Trachea (tissue), 1 donor: ENCODE measurements around a stretch of chr16.

DNA sequence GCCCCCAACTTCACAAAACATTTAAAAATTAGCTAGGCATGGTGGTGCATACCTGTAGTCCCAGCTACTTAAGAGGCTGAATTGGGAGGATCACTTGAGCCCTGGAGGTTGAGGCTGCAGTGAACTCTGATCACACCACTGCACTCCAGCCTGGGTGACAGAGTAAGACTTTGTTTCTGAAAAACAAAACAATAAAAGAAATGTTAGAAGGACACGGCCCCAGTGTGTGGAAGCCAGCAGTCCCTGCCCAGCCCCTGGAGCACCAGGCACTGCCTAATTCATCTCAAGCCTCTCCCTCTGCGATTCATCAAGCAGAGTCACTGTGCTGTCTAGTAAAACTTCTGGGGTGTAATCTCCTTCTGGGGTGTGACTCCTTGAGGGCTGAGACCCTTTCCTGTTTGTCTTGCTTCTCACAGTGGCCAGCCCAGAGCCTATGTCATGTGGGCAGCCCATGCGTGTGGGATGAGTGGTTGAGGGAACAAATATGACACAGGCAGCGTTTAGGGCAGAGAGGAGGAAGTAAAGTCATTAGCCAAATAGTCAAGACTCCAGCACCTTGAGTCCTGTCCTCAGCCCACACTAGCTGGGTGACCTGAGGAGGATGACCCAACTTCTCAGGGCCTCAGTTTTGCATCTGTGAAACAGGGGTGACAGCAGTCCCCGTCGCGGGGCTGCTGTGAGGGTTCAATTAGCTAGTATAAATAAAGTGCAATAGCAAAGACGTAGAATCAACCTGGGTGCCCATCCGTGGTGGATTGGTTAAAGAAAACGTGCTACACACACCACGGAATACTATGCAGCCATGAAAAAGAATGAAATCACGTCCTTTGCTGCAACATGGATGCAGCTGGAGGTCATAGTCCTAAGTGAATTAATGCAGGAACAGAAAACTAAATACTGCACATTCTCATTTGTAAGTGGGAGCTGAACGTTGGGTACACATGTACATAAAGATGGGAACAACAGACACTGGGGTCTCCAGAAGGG is 4.7 kb upstream of the ITGAX start:
- PRO-cap: no peak

GRCh38 chr16:31373163-31373676 is 18.2 kb downstream of the ITGAX start:
- PRO-cap: no peak

DNA sequence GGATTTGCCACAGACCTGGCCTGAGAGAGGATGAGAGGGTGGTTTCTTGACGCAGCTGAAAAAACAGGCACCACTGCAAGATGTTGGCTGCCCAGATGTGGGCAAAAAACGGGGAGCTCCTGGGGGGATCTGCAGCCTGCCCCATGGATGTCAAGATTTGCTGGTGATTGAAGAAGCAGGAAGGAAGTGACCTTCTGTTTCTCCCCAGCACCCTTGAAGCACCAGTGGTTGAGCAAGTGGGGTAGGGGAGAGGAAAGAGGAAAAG is 6.9 kb downstream of the ITGAD start:
- PRO-cap: no peak

GRCh38 chr16:31478984-31479406 is 3.9 kb upstream of the SLC5A2 start:
- PRO-cap: no peak

DNA sequence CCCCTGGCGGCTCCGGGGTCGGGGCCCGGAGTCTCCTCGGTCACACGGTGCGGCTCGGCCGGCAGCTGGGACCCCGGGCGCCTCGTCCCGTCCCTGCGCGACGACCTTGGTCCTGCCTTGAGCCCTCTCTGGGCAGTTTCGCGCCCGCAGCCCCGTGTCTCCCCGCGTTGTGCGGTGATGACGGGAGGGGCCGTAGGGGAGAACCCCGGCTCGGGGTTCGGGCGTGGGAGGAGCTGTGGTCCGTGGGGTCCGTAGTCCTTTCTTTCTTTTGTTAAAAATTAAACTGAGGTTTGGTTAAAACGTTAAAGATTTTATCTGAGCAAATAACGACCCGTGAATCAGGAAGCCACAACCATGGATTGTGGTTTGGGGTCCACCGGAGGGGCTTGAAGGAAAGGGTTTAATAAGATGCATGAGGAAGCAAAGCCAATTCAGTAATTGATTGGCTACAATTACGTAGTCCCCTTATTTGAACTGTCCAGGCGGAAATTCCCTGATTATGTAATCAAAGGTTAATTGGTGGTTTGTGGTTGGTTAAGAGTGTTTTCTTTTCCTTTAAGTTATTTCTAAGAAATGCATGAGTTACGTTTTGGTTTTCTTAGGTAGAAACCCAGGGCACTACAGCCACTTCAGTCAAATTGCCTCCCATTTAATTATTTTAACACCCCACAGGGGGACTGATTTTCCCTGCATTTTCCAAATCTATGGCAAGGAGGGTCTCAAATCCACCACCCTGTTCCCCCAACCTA is 12.1 kb upstream of the KRBOX5 start:
- PRO-cap: unidirectional peak, minus-strand start at position 130 of the sequence

DNA sequence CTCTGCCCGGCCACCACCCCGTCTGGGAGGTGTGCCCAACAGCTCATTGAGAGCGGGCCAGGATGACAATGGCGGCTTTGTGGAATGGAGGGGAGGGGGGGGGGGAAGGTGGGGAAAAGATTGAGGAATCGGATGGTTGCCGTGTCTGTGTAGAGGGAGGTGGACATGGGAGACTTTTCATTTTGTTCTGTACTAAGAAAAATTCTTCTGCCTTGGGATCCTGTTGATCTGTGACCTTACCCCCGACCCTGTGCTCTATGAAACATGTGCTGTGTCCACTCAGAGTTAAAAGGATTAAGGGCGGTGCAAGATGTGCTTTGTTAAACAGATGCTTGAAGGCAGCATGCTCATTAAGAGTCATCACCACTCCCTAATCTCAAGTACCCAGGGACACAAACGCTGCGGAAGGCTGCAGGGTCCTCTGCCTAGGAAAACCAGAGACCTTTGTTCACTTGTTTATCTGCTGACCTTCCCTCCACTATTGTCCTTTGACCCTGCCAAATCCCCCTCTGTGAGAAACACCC is 36.7 kb upstream of the ZNF267 start:
- PRO-cap: no peak

DNA sequence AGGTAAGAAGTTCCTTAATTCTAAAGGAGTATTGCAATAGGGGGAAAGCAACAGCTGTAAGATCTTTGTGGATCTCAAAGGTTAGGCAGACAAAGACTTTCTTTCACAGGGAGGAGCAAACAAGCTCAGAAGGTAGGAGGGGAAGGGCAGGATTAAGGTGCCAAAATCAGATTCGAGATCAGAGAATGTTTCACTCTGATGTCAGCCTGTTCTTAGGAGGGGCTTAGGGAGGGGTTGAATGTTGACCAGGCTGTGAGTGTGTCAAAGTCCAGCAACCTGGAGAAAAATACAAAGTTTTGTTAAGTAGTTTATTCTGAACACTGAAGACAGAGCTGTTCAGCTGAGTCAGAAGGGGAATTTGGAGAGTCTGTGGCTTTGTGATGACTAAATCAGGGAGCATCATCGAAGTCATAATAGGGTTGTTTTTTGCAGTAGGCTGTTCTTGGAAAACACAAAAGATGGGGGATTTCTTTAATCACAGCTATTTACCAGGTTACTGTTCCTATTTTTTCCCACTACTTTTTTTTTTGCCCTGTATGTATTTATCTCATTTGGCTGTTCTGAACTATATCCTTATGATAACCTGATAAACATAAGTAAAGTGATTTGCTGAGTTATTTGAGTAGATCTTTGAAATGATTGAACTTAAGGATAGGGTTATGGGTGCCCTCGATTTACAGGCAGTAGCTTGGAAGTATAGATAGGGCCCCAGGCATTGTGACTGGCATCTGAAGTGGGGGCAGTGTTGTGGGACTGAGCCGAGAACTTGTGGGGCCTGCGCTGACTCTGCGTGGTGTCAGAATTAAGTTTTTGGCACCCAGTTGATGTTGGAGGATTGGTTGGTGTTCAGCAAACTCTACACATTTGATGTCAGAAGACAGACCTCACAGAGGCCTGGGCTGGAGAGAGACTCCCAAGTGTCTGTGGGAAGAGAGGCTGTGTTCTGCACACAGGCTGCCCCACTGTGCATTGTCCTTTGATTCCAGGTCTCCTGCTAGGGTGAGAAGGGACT is 4.0 kb downstream of the ZNF267 start:
- PRO-cap: unidirectional peak, minus-strand start at position 360 of the sequence

GRCh38 chr16:35151545-35151807 is 1692.1 kb downstream of the TP53TG3F start:
- PRO-cap: no peak

GRCh38 chr16:35207423-35207715 is 1748.0 kb downstream of the TP53TG3F start:
- PRO-cap: no peak

- PRO-cap: no peak
Observed at GRCh38 chr16:35384996-35385304, 1925.5 kb downstream of the TP53TG3F start.

DNA sequence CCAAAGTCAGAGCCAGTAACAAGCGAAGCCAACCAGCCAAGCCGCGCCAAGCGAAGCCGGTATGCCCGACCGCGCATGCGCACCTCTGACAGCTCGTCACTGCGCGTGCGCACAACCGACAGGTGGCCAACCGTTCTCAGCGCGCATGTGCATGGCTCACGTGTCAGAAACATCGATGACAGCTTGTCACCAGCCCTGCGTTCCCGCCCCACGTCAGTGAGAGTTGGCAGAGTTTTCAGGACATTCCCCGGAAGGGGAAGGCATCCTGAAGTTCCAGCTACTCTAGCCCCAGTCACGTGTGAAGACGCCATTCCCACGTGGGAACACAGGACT is 52.2 kb downstream of the SHCBP1 start:
- PRO-cap: no peak

DNA sequence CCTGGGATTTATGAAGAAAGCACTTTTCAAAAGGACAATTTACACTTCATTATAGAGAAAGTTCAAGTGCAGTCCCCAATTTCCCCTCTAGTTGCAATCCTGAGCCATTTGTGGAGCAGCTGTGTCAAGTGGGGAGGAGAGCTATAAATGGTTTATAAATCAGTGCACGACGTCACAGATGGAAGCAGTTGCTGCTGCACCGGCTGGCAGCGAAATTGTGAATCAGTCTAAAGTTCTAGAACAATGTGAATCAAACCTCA is 26.6 kb upstream of the C16orf87 start:
- PRO-cap: no peak

GRCh38 chr16:46884985-46885687 is 974 bp downstream of the GPT2 start:
- PRO-cap: no peak

DNA sequence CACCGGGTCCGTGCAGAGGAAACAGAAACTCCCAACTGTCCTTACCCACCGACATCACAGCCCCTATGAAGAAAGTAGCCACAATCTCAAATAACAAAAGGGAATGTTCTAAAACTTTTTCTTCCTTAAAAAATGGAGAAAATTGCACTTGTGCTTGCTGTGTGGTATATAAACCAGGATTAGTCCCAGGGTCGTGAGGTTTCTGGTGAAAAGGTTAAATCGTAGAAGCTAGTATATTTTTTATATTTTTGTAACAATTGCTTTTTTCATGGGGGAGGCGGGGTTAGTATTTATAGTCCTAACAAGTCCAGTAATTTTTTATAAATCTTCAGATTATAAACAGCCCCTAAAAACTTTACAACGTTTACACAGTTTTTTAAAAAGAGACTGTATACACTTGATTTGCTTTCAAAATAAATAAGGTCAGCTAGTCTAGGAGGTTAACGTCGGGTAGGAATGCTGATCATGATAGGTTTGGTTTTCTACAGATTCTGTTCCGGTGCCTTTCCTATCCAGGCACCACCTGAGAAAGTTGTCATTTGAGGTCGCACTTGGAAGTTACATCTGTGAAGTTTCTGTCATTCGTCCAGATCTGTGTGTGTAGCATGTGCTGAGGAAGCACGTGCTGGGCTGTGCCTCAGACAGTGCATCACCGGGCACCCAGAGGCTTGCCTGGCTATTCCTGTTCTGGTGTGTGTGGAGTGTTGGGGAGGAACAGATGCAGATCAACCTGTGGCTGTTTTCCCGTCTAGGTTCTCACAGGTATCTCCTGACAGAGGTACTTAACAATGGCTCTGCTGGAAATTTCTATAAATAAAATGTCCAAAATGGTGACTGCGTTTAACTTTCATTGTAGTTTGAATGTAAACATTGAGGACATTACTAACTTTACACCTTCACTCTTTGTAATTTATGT is 42.8 kb downstream of the DNAJA2 start:
- PRO-cap: no peak

DNA sequence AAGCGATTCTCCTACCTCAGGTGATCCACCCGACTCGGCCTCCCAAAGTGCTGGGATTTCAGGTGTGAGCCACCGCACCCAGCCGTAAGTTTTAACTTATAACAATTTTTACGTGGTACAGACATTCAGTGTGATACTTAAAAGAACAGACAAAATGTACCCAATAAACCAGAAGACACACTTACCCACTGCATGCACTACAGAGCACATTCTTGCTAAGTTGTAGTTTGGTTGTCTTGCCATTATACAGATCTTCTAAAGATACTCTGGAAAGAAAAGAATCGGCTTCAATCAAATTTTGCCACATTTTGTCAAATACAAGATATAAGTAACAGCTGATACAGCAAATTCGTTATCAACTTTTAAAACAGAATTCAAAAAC is 5.6 kb downstream of the DNAJA2 start:
- PRO-cap: no peak

- PRO-cap: no peak
Observed at GRCh38 chr16:46976452-46977011, 3.1 kb upstream of the DNAJA2 start.

DNA sequence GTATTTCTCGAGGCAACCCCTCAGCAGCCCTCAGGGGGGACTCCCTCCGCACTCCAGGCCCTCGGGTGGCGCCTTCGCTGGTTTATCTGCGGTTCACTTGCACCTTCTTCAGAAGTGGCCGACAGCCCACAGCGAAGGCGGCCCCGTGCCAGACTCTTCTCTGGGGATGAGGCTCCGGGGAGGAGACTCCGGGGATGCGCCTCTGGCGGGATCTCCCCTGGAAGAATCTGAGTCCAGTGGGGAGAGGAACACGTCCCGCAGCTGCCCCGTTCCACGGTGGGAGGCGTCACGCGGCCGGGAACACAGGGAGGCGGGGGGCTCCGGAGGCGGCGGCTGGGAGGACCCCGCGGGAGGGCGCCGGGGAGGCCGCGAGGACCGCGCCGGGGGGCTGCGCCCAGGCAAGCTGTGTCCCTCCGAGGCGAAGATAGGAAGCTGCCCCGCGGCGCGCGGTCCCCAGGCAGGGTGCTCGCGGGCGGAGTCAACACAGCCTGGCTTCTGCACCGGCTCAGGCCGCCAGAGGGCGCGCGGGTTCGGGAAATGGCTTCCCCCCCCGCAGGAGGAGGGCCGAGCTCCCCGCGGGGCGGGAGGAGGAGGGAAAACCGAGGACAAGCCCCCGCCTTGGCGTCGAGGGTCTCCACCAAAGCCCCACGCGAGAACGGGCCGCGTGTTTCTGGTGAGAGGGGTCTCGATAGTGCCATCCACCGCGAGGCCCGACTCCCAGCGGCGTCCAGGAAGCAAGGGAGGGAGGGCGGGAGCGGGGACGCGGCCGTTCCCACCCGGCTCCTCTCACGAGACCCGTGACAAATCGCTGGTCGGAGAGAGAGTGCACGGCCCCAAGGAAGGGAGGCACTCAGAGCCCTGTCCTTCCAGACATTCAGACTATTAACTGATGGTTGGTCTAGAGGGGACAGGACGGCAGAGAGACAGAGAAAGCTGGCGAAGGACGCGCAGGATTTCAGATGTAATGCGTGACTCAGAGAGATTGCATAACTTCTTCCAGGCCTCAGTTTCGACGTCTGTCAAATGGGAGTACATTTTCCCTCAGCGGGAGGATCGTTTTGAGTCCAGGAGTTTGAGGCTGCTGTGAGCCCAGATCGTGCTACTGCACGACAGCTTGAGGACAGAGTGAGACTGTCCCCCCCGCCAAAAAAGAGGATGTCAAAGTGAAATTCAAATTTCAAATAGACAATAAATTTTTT is 64.4 kb upstream of the DNAJA2 start:
- PRO-cap: no peak

- PRO-cap: no peak
Observed at GRCh38 chr16:47499690-47500101, 38.6 kb downstream of the PHKB start.

DNA sequence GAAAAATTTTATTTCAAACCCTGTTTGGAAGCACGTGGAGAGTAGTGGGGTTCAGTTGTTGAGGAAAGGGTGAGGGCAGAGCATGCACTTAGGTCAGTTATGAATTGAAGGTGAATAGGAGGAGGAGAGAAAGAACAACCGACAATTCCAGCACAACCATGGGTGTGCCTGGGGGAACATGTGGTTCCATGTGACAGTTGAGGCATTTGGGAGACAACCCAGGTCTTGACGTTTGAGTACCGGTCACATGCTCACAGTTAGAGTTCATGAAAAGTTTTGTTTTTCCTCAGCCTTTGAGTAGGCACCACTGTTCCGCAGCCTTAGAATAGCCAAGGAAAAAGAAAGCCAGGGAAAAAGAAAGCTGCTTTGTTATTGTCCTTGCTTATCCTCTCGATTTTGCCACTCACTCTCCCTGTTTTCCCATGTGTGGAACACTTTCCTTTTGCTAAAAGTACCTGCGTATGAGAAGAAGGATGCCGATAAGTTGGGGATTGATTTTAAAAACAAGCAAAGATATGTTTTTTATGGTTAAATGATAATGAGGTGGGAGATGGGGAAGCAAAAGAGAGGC is 25.6 kb upstream of the ABCC11 start:
- PRO-cap: bidirectional peak, plus-strand start at position 332 of the sequence, minus-strand start at position 160 of the sequence

DNA sequence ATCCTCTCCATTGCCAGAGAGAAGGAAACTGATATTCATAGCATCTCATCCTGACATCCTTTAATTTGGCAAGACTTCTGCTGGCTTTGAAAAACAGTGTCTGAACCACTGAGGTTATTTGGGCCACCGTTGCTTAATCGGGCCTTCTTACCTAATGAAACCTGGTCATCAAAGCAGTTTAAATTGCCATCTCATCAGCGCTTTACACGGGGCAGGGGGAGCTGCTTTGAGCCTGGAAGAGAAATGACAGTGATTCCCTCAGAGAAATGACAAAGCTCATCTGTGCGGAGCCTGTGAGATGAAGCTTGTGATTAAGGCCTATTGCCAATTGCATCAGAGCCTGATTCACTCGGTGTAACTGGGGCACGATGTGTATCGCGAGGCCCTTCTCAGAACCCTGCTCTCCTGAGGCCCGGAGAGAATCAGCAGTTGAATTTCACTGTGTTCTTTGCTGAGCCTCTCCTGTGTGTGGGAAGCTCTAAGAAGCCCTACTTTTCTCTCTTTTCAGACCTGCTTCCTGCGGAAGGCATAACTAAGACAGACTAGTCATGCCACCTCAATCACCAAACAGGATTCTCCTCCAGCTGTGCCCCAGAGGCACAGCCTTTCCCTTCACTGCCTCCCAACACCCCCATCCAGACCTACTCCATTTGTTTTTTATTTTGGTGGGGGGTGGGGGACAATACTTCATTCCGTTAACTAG is 8.7 kb upstream of the SIAH1 start:
- PRO-cap: bidirectional peak, plus-strand start at position 398 of the sequence, minus-strand start at position 244 of the sequence